M059J (cell line): Measurements from ENCODE around the genes KCNAB2, GPR153, PLEKHG5 and ZBTB48.

DNA sequence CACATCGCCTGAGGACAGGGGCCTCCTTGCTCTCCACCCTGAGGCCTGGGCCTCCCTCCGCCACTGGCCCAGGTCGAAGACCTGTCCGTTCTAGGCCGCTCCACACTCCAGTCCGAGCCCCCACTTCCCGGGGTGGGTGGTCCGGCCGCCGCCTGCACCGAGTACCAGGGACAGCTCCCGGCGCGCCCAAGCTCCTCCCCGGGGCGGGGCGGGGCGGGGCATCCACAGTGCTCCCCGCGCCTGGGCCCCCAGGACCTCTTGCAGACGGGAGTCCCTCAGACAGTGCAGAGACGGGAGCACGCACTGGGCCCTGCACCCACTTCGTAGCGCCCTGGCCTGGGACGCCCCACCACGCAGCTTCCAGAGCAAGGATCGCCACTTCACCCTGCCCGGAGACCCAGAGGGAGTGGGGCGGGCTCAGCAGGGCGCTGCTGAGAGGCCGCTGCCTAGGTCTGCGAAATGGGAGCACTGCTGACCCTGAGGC, 34.2 kb upstream of the CCDC27 start:
- RAMPAGE, long total RNA, result no peak

DNA sequence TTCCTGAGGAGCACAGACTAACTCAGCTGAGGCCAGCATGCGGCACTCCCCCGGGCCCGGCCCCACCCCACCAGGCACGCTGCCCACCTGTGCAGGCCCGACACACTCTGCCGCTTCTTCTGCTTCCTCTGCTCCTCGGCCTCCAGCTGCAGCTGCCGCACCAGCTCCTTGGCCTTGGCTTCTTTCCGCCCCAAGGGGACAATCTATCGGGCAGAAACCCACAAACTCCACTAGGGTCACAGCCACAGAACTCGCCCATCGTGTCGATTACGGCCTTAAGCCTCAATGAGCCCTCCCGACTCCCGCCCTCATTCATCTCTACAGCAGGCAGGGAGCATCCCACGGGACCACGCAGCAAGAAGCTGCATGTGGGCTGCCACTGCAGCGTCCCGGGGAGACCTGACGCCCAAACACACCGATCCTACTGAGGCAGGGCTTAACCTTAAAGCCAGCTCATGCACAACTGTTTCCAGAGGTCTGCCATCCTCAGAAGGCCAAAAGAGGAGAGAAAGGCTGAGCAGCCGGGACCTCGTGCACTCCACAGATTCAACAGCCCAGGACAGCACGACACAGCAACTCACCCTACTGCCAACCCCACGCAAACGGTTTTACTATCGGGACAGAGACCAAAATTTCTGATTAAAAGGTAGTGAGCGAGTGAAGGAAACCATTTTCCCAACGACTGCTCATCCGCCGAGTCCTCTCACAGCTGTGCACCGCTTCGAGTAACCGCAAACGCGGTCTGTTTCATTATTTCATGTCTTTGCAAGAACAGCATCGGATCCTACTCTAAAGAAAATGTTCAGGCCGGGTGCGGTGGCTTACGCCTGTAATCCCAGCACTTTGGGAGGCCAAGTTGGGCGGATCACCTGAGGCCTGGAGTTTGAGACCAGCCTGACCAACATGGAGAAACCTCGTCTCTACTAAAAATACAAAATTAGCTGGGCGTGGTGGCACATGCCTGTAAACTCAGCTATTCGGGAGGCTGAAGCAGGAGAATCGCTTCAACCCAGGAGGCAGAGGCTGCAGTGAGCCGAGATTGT, 11.7 kb downstream of the SMIM1 start:
- RAMPAGE, long total RNA, result no peak

DNA sequence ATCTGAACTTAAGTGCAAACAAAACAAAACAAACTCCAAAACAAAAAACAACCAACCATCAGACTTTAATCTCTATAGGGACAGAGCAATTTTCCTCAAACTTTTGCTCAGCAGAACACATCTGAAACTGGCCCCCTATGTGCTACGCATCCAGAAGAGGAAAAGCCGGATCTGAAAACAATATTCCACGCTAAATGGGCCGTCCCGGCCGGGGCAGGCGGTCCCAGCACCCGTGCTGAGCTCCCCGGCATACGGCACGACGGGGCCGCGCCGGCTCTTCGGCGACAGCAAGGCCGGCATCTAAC, 623 bp downstream of the CEP104 start:
- RAMPAGE, long total RNA, result no peak

DNA sequence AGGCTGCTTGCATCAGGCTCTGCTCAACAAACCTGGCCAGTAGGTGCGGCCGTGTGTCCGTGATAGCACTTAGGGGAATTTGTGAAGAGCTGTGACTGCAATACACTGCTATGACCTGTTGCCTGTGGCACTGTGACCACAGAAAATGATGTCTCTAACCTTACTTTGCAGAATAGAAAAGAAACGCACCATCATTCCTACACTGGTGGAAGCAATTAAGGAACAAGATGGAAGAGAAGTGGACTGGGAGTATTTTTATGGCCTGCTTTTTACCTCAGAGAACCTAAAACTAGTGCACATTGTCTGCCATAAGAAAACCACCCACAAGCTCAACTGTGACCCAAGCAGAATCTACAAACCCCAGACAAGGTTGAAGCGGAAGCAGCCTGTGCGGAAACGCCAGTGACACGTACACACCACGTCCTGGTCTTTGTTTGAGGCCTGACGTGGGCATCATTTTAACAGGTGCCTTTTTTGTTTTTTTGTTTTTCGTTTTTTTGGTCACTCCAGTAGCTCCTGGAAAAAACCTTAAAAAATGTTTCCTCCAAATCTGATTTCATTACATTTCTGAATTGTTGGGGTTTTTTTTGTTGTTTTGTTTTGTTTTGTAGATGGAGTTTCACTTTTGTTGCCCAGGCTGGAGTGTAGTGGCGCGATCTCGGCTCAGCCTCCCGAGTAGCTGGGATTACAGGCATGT, 16.6 kb downstream of the C1orf174 start:
- RAMPAGE, long total RNA, result no peak

DNA sequence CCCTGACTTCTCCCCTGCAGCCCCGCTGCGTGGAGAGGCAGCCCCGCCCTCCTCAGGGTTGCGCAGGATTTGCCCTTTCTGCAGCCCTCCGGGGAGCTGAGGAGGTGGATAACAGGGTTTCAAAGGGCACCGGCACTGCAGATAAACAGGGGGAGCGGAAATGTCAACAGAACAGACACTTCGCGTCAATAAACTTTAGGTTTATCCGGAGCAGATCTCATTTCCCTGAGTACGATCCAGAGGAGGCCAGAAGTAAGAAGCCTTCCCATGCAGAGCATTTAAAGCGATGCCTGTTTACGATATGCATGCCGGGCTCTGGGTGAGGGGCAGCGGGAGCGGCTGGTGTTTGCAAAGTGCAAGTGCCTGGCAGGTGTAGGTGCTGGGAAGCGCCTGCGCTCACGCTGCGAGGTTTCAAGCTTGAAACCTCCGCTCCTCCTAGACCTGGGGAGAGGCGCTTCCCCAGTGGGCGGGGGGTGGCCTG, 56.6 kb downstream of the AJAP1 start:
- RAMPAGE, long total RNA, result no peak

DNA sequence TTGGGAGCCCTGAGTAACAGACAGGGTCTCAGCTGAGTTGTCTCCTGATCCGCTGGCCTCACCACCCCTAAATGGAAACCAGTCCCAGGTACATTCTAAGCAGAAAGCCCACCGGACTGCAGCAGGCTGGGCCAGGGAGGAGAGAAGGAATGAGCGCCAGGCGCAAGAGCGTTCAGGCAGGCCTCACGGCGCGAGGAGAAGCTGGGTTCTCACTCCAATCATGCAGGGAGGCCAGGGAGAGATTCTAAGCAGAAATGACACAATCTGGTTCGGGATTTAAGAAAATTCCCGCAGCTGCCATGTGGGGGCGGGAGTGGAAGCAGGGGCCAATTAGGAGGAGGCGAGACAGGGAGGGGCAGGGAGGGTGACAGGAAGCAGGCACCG, 12.0 kb downstream of the NPHP4 start:
- RAMPAGE, long total RNA, result no peak

DNA sequence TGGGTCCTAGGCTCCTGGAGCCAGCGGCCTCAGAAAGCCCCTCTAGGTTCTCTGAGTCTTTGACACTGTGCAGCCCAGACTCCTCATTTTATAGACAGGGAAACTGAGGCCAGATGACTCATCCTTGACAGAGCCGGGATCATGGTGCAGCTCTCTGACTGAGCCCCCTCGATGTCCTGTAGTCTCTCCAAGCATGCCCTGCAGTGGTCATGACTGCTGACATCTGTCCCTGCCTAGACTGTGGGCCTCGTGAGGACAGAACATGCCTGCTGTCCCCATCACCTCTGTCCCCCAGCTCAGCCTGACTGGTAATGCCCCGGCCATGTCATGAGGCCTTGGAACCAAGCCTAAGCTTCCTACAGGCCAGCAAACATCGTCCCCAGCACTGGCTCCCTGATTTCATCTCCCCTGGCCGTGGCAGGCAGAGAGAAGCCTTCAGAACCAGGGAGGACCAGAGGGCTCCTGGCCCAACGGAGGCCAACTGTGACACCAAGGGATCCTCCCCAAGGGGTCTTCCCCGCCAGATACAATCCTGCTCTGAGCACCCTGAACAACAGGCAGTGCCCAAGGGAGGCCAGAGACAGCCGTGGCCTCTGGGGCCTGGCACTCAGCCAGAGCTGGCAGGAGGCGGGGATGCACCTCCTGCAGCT, 9.7 kb upstream of the NPHP4 start:
- RAMPAGE, long total RNA, result no peak

DNA sequence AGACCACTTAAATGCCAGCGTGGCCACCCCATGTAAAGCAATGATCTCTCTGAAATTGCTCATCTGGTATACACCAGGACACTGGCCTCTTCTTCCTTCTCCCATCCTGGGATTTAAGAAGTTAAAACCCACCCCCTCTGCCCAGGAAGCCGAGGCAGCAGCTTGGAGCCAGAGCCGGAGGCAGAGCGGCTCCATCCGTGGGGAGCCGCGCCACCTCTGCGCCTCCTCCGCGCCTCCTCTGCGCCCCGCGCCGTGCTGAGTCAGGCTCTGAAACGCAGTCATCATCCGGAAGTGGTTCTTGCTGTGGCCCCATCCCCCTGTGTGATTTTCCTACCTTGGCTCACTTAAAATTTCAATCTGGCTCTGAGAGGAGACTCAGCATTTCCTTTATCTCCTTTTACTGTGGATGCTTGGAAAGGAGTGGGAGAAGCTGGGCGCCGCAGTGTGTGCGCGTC, 15.1 kb upstream of the NPHP4 start:
- RAMPAGE, long total RNA, result no peak

- RAMPAGE, long total RNA, result no peak
Observed at GRCh38 chr1:6028134-6028950, 17.3 kb upstream of the KCNAB2 start.

DNA sequence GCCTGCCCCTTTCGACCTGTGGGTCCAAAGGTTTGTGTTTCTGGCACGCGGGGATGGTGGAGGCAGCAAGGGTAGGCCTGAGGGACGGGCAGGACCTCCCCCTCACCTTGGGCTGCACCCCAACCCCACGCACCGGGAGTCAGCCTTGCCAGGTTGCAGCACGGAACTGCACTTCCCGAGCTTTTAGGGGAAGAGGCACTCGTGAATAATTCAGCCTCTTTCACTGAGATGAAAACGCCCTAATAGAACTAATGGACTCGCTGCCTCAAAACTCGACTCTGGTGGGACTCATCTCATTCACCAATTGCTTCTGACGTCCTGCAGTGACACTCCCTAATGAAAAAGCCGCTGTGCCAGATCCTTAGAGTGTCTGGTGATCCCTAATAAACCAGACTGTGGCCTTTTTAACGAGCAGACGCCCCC, at the start of gene KCNAB2:
Gene KCNAB2 (plus strand): TSS at position 138 of the 423 bp plus-strand sequence.
- RAMPAGE, long total RNA, result no peak

GRCh38 chr1:6183032-6183504, 2.9 kb upstream of the CHD5 start:
- RAMPAGE, long total RNA, result no peak

DNA sequence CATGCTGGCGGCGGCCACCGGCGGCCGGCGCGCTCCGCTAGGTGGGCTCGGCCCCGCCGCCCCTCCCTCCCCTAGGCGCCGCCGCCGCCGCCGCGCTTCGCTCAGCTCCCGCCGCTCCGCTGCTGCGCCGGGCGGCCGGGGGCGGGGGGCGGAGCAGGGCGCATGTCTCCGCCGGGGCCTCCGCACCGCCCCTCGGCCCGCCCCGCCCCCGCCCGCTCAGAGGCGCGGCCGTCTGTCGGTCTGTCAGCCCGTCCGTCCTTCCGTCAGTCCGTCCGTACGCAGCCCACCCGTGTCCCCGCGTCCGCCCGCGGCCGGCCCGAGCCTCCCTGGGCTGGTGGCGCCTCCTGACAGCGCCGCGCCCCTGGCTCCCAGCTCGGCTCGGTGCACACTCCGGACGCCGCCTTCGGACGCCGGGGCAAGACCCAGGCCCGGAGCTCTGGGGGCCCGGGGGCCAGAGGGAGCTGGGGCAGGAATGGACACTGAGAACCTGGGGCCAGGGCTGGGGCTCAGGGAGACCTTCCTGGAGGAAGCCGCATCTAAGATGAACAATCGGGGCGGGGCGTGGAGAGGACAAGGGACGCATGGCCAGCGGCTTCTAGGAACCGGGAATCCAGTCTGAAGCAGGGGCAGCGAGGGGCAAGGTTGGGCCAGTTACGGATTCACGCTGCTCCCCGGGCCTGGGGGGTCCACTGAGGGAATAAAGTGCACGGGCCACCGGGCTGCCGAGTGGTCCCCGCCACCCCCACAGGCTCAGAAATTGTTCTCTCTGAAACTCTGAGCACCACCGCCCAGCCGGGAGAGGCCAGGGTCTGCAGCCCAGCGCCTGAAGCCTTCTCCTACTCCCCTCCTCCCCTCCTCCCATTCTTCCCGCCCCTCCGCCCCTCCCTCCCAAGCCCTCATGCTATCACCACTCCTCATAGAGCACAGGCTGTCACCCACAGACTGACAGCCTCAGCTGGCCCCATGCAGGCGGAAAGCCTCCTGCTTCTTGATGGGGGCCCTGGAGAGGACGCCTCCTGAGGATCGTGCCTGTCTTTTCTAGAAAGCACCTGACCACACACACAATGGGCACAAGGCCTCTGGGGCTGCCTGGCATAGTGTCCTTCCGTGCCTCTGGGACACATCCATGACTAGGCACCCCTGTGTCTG, at the start of gene GPR153:
Gene GPR153 (minus strand): TSS at position 137 of the 1,149 bp plus-strand sequence.
- RAMPAGE, long total RNA, result no peak

GRCh38 chr1:6359224-6360063, 34.1 kb downstream of the ACOT7 start:
- RAMPAGE, long total RNA, result no peak

DNA sequence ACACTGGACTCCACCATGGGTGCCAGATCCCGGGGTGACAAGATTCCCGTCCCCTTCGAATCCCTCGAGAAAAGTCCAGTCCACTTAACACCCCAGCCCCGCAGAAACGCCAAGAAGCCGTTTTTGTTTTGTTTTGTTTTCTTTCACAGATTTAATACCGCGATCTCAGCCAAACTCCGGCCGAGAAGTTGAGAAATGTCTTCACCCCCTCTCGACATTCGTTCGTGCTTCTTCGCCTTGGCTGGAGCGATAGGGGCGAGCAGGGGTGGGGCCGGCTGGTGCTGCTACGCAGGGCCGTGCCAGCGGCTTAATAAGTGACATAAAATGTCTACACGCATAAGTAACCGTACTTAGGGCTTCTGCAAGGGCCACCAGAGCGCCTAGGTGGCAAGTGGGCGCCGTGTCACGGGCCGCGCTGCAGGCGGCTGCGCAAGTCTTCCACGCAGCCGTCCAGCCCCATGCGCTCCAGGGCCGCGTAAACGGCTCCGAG, 4.9 kb downstream of the TNFRSF25 start:
- RAMPAGE, long total RNA, result no peak

DNA sequence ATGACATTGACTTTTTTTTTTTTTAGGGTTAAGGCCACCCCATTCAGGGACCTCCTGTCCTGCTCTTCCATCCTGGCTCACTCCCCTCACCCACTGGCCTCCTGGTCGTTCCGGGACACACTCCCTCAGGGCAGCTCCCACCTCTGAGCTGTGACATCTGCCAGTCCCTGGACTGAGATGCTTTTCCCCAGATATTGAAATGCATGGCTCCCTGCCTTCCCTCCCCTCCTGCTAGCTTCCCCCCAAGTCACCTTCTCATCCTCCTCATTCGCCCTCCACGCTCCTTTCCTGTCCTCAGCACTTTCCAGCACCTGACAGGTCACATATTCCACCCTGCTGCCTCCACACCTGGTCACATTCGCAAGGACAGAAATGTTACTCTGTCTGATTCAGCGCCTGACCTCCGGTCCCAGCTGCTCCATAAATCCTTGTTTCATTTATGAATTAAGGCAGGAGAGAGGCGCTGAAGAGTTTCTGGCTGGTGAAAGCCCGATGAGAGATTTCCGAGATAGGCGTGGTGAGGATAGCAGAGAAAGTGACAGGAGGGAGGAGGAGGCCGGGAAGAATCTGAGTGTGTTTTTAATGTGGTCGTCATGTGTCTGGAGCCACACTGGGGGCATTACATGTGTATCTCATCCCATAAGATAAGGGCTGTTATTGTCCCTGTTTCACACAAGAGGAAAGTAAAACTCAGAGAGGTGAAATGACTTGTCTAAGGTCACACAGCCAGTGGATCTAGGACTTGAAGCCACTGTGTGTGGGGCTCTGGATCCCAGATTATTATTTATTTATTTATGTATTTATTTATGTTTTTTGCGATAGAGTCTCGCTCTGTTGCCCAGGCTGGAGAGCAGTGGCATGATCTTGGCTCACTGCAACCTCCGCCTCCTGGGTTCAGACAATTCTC, 9.3 kb downstream of the PLEKHG5 start:
- RAMPAGE, long total RNA, result no peak

DNA sequence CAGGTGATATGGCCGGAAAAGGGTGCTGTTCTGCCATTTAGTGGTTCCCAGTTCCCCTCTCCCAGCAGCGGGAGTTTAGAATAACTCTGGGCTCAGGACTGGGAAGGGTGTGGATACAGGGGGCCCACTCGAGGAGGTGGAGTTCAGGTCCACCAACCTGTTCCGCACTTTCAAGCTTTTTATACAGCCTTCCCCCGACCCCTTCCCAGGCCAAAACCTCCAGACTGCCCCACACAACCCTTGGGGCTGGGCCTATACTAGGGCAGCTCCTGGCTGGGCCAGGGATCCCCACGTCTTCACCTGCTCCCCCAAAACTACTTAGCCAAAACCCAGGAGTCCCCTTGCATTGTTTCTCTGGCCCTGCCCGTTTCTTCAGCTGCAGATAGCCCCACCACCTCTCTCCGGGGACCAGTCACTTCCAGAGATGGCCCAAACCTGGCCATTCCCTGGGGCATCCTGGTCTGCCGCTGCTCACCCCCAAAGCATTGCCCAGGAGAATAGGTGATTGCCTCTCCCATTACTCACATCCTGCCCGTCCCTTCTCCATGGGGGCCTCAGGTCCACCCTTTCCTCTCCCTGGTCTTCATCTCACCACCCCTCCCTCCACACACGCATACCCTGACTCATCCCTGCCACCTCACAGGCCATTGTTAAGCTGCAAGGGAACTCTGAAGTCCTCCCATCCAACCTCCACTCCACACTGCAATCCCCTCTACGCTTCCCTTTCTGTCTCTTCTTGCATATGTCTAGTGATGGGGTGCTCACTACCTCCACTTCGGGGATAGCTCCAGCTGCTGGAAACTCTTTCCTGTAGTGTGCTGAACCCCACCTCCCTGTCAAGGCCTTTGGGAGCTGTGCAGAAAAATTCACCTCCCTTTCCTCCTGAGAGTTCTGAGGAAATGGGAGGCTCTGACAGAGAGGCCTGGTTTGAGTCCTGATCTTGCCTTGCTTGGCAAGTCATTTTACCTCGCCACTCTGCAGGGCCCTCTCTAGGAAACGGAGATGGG, at the start of gene PLEKHG5:
Gene PLEKHG5 (minus strand): TSS at position 556 of the 1,007 bp plus-strand sequence.
- RAMPAGE, long total RNA, result start-site peak on the minus strand centred at position 576 of the sequence, 44 bp wide, 8 and 7 reads in 2 replicates

DNA sequence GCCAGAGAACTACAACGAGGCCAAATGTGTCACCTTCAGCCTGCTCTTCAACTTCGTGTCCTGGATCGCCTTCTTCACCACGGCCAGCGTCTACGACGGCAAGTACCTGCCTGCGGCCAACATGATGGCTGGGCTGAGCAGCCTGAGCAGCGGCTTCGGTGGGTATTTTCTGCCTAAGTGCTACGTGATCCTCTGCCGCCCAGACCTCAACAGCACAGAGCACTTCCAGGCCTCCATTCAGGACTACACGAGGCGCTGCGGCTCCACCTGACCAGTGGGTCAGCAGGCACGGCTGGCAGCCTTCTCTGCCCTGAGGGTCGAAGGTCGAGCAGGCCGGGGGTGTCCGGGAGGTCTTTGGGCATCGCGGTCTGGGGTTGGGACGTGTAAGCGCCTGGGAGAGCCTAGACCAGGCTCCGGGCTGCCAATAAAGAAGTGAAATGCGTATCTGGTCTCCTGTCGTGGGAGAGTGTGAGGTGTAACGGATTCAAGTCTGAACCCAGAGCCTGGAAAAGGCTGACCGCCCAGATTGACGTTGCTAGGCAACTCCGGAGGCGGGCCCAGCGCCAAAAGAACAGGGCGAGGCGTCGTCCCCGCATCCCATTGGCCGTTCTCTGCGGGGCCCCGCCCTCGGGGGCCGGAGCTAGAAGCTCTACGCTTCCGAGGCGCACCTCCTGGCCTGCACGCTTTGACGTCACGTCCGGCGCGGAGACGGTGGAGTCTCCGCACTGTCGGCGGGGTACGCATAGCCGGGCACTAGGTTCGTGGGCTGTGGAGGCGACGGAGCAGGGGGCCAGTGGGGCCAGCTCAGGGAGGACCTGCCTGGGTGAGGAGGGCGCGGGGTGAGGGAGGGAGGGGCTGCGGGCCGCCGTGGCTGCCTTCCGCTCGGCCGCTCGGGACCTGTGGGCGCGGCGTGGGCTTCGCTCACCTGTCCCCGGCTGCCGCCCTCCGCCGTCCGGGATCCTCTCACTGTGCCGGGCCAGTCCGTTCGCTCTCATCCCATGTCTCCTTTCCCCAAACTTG, at the start of gene ZBTB48:
Gene ZBTB48 (plus strand): TSS at position 681 of the 1,020 bp plus-strand sequence.
- RAMPAGE, long total RNA, result no peak

GRCh38 chr1:6594785-6596025, 7.5 kb downstream of the KLHL21 start:
- RAMPAGE, long total RNA, result no peak

DNA sequence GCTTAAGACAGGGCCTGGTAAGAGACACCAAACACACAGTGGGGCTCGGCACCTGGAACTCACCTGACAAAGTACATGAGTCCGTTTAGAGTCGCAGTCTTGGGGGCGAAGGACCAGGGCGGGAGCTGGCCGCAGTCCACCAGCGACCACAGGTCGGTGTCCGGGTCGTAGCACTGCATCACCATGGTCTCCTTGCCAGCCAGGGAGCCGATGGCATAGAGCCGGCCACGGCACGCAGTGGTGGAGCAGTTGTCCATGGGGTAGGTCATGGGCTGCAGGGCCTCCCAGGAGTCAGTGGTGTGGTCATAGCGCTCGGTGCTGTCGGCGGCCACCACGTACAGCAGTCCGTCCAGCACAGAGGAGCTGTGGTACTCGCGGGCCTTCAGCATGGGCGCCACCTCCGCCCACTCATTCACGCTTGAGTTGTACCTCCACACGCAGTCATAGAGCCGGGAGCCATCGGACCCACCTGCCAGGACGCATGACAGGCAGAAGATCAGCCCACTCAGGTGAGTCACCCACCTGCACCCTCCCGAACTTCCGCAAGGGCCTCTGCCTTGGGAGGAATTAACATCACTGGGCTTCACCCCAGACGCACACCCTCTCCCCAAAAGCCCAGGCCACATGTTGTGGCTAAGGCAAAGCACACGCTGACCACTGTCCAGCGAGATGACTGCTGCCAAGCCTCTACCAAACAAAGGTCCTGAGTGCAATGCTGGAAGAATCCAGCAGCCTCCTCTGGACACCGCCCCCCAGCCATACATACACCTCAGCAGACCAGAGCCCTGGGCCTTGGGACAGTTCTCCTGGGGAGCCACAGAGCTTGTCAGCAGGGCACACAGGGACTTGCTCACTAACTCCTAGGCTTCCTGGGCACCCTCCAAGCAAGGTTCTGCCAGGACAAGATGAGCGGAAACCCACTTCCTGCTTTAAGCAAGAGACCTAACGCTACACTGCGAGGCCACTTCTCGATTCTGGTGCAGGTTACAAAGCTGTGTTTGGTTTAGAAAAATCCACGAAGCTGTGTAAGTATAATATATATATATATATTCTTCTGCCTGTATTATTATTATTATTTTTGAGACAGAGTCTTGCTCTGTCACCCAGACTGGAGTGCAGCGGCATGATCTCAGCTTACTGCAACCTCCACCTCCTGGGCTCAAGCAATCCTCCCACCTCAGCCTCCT, 3.3 kb downstream of the KLHL21 start:
- RAMPAGE, long total RNA, result no peak

DNA sequence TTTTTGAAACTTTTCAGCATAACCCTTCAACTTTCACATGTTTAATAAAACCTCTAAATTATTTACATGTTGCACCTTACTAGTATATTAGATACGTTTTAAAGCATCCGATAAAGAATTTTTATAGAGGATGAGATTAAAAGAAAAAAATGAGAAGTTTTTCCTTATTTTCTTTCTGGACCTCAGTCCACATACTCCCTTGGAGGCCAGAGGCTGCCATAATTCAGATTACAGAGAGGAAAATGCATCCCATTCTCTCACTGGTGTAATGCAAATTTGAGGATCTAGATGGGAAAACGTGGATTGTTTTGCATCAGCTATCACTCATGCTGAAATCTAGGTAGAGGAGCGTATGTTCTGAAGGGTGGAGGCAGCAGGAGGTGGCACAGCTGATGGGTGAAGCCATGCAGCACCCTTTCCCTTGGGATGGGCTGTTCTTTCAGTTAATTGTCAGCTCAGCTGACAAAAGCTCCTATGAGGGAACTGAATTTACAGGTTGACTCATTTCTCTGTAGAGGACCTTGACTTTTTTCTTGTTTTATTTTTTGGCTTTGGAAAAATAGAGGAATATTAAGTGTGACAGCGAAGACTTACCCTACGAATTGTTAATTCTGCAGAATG, 41.7 kb downstream of the CAMTA1 start:
- RAMPAGE, long total RNA, result no peak